GM19239 (cell line): ENCODE measurements around a stretch of chr5.

GRCh38 chr5:179300712-179301375 is 44.4 kb downstream of the ADAMTS2 start:
- RRBS = 59% methylated on average over 2 of the region's 16 CpGs

DNA sequence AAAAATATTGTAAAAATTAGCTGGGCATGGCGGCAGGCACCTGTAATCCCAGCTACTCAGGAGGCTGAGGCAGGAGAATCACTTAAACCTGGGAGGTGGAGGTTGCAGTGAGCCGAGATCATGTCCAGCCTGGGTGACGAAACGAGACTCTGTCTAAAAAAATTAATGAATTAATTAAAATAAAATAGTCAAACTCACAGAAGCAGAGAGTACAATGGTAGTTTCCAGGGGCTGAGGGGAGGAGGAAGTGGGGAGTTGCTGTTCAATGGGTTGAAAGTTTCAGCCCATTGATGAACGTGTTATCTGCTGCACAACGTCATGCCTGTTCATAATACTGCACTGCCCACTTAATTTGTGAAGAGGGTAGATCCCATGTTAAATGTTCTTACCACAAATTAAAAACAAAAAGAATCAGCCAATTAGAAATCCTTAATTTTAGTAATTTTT is 16.5 kb upstream of the RUFY1 start:
- RRBS = no CpG with 5 or more reads among the region's 6 CpGs

- RRBS = no CpG with 5 or more reads among the region's 8 CpGs
Measured at GRCh38 chr5:179572442-179572865, 22.1 kb downstream of the RUFY1 start.

GRCh38 chr5:179599378-179600369 is 23.8 kb downstream of the HNRNPH1 start:
- RRBS = no CpG with 5 or more reads among the region's 28 CpGs

- RRBS = no CpG with 5 or more reads among the region's 4 CpGs
Measured at GRCh38 chr5:179722567-179723172, 10.0 kb upstream of the MAML1 start.

GRCh38 chr5:179729022-179729760 is 3.4 kb upstream of the MAML1 start:
- RRBS = no CpG with 5 or more reads among the region's 6 CpGs

- RRBS = 92% methylated on average over 9 of the region's 71 CpGs
Measured at GRCh38 chr5:179801140-179802012, 5.3 kb downstream of the MGAT4B start.

DNA sequence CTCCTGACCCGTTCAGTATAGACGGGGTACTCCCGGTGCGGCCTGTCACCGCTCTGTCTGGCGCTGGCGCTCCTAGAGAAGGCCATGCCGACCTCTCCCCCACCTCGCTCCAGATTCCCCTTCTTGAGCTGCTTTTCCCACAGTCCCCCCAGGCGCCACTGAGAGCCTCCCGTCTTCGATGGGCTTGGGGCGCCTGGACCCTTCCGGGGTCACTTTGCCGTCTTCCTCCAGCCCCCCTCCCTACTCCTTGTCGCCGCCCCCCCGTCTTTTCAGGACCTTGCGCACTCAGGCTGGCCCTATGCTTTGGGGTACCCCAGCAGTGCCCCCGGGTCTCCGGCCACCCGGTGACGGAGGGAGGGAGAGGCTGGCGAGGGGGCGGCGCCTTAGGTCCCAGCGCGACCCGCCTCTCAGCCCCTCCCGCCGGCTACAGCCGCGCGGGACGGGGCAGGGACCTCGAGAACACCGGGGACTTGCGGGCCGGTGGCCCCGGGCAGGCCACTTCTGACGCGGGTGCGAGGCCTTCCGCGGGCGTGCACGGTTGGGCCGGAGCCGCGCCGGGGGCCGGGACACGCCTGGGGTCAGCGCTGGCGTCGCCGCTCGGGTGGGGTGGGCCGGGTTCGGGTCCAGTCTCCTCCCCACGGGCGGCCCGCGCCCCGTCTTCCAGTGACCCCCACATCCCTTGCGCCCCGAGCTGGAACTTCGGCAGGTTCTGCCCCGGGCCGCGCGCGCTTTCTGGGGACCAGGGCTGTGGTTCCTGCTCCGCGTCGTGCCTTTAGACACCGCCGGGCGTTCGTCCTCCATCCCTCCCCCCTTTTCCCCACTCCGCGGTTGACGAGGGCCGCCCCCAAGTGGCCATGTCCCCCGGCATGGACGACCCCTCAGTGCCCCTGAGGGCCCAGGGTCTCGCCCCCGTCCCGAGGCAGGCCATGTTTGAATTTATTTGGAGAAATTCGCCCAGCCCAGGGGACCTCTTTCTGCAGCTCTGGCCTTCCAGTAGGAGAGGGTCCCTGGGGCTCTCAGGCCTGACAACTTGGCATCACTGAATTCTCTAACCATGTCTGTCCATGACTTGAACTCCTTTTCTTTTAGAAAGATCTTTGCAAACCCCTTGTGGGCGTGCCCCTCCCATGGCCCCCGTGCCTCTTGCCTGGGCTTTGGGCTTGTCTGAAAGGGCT is 3.8 kb upstream of the SQSTM1 start:
- RRBS = 3% methylated on average over 50 of the region's 92 CpGs

- RRBS = 30% methylated on average over 3 of the region's 23 CpGs
Measured at GRCh38 chr5:179819352-179820022, 1.2 kb upstream of the SQSTM1 start.

DNA sequence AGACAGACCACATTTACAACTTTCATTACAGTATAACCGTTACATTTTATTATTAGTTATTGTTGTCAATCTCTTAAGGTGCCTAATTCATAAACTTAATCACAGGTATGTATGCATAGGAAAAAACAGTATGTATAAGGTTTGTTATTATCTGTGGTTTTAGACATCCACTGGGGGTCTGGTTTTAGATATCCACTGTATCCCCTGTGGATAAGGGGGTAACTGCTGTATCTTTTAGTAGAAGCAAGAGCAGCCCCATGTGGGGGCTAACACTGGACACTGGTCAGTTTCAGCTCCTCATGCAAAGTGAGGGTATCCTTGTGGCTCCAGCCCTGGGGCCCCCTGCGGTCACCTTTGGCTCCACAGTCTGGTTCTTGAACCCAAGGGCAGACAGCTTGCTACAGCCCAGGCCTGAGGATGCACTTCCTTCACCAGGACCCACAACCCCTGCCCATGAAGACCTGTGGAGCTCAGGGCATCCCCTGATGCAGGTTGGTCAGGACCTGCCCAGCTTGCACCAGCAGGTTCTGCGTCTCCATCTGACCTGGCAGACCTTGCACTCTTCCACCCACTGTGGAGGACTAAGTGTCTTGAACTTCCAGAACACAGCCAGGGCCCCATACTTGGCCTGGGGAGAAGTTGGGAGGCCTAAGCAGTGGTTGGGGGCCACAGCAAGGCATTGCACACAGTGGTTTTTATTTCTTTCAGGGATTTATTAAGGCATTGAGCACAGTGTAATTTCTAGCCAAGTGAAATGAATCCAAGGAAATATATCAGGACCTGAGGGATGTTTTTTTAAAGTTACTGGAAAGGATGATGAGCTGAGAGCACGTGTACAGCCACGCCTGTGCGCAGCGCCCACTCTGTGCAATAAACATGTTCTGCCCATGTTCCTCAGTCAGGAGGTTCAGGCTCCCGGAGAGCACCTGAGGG is 3.7 kb upstream of the MRNIP start:
- RRBS = no CpG with 5 or more reads among the region's 8 CpGs

DNA sequence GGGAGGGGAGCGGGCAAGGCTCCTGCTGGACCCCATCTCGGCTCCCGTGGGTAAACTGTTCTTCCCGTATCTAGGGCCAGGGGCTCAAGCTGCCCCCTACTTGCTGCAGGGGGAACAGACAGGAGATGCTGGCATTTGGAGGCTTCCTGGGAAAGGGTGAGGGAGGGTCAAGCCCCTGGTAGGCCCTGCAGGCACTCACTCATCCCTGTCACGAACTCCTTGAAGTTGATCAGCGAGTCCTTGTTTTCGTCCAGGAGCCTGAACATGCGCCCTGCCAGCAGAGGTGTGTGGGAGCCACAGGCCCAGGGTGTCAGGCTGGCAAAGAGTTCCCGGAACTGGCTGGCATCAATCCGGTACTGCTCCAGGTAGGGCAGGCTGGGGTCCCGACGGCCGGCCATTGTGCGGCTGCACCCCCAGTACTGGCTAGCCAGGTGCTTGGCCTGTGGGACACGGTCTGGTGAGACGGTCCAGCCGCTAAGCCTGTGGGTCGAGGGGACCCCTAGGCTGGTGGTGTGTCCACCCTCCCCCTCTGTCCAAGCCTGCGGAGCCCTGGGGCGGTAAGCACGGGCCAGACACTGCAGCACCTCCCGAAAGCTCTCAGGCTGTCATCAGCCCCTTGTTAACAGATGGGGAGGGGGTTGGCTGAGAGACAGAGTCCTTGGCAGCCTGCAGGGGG is 11.6 kb upstream of the MRNIP start:
- RRBS = no CpG with 5 or more reads among the region's 22 CpGs

- RRBS = no CpG with 5 or more reads among the region's 6 CpGs
Measured at GRCh38 chr5:179895838-179896264, 11.8 kb downstream of the TBC1D9B start.

DNA sequence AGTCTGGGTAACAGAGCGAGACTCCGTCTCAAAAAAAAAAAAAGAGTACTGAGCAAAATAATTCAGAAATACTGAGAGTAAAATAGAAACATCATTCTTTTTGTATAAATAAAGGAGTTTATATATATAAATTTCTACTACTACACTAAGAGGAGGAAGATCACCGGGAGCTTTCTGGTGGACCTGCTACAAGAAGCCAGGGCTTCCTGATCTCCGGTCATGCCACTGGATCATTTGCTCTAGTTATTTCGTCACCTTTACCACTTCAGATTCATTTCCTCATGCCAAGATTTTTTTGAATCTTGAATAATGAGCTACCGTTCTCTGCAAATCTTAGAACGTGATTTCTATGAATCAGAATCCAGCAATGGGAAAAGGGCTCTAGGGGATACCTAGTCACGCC is 51.9 kb upstream of the TBC1D9B start:
- RRBS = no CpG with 5 or more reads among the region's 8 CpGs

DNA sequence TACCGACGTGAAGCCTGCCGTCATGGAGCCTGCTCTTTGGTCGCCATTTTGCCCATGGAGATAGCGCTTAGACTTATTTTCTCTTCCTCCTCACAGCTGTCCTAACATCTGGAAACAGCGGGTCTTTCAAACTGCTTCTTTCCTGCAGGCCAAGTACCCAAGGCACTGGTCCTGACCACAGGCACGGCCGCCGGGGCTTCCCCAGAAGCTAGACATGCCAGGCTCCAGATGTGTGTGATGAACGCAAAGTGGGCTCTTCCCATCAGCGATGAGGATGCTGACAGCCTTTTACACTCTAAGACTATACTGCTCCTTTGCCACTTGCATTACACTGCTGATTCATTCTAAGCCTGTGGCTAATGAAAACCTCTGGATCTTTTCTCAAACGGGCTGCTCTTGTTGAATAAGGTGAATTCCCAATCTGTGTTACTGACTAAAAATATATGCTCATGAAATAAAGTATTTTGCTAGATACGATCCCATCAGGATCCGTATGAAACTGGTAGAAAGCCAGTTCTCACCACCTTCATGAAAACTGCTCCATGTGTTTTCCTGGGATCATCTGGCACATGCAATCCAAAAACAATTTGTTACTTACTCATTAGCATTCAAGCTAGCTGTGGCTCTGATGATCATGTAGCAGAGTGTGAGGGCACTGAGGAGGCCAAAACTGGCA is 55.3 kb upstream of the TBC1D9B start:
- RRBS = no CpG with 5 or more reads among the region's 14 CpGs

- RRBS = no CpG with 5 or more reads among the region's 4 CpGs
Measured at GRCh38 chr5:180030072-180030271, 41.6 kb downstream of the RNF130 start.

GRCh38 chr5:180331434-180332431 is 21.4 kb downstream of the GFPT2 start:
- RRBS = no CpG with 5 or more reads among the region's 22 CpGs

DNA sequence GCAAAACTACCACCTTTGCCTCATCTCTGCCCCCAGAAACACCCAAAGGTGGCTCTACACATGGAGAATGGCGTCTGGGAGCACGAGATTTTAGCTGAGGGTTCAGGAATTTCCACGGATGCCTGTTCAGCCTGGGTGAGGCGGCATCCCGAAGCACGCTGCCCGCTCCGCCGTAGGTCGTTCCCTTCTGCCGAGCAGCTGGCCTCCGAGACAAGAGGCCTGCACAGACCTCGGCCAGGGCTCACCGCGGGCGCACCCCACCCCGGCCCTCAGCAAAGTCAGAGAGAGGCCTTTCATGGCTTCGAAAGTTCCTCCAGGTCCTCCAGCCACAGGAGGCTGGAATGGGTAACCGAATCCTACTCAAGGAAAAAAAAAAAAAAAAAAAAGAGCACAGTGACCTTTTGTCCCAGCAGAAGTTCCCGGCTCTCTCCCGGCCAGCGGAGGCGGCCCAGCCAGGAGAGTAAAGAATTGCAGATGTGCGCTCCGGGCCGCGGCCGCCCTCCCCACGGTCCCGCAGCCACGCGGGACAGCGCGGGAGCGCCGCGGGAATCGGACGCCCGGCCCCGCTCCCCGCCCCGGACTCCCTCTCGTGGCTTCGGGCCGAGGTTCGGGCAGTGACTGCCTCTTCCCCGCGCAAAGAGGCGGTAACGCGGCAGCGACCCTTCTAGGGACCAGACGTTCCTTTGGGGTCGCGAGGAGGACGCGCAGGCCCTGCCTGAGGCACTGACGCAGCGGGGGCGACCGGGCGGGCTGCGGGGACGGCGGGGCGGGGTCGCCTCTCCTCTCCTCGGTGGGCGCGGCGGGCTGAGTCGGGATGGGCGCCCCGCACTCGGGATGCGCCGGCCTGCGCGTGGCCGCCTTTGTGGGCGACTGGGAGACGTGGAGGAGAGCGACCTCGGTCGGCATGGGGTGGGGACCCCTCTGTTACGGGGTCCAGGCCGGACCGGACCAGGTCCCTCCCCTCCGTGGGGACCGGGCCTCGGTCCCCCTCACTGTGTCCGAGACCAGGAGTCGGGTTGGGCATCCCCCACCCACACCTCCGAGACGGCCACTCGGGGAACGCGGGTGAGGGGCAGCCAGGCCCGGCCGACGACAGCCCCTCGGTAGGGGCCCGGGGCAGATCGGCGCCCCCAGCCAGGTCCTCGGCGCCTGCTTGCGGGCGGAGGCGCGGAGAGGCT is 773 bp downstream of the GFPT2 start:
- RRBS = 8% methylated on average over 33 of the region's 112 CpGs

- RRBS = no CpG with 5 or more reads among the region's 15 CpGs
Measured at GRCh38 chr5:180441401-180441924, 52.7 kb upstream of the CNOT6 start.

GRCh38 chr5:180500409-180501857 is 6.8 kb downstream of the CNOT6 start:
- RRBS = no CpG with 5 or more reads among the region's 12 CpGs

DNA sequence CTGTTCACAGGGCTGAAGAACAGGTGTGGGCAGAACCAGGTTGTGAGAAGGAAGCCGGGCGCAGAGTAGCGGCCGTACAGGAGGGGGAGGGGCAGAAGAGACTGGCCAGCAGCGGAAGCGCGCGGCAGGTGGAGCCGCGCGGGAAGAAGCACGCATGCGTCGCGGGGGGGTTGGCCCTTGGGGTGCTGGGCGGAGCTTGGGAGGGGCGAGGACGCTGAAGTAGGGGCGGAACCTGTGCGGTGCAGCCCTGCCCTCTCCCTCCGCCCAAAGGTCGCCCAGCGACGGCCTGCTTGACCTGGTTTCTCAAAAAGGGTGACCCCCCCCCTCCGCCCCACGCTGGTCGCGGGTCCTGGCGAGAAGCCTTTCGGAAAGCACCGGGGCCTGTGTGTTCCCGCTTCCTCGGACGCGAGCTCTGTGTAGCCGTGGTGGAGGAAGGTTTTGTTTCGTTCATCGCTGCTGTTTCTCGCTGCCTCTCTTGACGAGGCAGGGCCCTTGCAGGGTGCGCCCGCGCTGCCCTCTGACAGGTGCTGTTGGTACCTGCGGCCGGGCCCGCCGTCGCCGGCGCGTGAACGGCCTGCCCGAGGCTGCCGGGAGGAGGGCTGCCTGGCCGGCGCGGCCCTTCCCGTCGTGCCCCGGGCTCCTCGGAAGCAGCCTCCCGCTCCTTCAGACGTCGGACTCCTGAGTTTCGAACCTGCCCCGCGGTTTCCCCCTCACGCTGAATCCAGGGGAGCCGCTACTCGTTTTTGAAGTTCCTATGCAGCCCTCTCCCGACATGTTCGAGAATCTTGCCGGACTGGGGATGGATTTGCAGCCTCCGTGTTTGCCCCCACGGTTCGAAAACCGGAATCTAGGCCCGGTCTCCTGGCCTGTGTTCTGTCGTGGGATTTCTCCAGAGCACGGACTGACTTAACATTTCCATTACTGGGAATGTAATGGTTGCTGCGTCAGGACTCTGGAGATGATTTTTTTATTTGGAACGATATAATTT is 8.0 kb upstream of the MGAT1 start:
- RRBS = 3% methylated on average over 5 of the region's 82 CpGs